A673 (cell line): ENCODE measurements around the gene RPS21.

DNA sequence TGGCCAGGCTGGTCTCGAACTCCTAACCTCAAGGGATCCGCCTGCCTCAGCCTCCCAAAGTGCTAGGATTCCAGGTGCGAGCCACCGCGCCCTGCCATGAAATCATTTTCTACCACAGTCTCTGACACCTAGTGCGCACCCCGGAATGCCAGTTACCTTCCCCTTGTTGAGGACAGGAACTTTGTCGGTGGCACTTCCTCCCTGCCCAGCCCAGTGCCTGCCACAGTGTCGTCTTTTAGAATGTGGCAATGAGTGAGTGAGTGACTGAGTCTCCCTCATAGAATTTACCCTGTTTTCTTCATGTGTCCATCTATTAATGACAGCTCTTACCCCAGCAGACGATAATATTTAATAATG, 1.7 kb downstream of the OSBPL2 start:
- PRO-cap, result no peak

GRCh38 chr20:62241677-62242114, 3.4 kb downstream of the OSBPL2 start:
- PRO-cap, result no peak

DNA sequence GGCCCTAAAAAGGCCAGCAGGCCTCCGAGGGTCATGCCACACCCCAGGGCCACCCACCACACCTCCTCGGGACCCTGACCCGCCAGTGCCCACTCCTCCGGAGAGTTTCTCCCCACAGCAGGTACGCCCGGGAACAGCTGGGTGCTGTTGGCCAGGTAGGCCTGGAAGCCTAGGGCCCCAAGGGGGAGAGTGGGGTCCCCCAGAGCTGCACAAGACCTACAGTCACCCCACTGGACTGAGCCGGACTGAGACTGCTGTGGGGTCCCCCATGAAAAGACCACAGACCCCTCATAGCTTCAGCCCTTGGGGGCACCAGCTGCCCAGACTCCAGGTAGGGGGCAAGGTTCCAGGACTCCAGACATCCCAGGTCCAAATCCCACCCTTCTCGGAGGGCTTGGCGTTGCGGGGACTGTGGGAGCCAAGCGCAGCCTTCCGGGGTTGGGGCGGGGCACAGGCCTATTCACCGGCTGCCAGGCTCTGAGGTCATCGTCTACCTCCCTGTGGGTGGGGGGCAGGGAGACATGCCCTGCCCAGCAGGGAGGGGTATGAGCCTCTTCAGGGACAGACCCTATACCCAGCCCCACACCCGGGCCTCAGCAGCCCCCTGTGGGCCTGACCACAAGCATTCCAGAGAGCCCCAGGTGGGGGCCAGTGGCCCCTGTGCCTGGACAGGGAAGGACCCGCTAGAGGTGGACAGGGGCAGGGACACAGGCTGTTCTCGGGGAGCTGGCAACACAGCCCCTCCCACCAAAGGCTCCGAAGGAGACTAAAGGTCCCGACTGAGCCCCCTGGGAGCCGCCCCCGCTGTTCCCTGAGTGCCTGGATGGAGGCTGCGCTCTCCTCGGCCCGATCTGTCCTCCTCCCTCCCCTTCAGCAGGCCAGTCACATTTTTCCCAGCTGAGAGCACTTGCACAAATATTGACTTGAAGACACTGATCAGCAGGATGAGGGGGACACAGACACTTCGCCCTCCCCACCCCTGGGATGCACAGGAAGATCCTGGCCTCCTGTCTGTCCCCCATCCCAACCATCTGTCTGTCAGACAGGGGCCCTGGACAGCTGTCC, 11.6 kb downstream of the LAMA5 start:
- PRO-cap, result no peak

- PRO-cap, result no peak
Measured at GRCh38 chr20:62358101-62358945, 8.8 kb downstream of the LAMA5 start.

- PRO-cap, result no peak
Measured at GRCh38 chr20:62365662-62366281, 1.3 kb downstream of the LAMA5 start.

- PRO-cap, result no peak
Measured at GRCh38 chr20:62372252-62372709, 5.2 kb upstream of the LAMA5 start.

GRCh38 chr20:62381013-62382030, 5.6 kb upstream of the RPS21 start:
- PRO-cap, result no peak

DNA sequence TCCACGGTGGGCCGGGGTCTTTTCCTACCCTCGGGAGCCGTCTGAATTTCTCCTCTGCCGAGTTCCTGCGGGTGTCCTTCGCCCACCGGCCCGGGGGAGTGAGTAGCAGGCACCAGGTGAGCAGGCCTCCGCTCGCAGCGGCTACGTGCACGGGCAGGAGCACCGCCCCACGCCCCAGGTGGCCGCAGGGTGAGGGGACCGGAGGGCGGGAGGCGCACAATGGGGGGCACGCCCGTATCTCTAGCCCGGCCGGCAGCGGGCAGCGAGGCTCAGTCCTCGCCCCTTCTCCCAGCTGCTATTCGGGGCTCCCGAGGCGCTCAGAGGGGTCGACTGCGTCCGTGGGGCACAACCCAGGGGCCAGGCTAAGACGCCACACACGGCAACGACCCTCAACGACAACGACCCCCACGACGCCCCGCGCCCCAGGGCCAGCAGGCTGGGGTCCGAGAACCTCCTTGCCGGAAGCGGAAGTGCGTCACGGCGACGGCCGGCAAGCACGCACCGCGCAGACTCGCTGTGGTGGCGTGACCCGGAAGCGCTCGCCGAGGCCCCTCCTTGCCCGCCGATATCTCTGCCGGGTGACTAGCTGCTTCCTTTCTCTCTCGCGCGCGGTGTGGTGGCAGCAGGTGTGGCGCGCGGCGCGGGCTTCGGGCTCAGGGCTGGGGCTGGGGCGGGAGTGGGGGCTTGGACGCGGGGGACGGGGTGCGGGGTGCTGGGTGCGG, at the start of gene RPS21:
TSS of gene RPS21 (plus strand) at position 593 of the 722 bp plus-strand sequence.
- PRO-cap, result bidirectional peak, plus-strand start at position 594 of the sequence, minus-strand start at position 457 of the sequence

- PRO-cap, result no peak
Measured at GRCh38 chr20:62426717-62427261, 550 bp downstream of the RBBP8NL start.

DNA sequence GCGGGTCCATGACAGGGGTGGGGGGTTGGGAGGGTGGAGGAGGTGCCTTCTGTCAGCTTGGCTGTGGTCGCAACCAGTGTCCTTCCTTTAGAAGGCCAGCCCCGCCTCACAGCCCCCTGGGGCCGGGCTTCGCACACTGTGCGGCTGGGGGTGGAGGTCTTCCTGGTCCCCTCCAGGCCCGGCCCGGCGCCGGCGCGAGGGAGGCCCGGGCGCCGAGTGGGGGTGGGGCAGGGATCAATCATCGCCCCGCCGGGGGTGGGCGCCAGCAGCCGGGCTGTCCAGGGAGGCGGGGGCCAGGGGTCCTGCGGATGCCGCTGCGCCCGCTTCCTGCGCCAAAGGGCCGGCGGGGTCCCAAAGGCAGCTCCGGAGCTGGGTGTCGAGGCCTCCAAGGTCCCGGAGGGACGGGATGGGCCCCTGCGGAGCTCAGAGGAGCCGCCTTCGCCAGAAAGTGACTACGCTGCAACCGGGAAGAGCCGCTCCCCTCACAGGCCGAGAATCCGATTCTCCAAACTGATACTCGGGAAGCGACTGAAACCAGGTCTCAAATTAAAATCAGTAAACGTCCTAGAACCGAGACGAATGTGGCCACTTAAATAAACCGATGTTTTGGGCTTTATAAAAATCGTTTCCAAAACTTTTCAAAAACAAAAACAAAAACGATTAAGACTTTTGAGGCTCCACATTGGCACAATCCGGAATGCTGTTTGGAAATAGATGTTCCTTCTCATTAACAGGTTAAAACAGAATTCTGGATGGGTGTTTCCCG, 1.5 kb downstream of the GATA5 start:
- PRO-cap, result no peak

DNA sequence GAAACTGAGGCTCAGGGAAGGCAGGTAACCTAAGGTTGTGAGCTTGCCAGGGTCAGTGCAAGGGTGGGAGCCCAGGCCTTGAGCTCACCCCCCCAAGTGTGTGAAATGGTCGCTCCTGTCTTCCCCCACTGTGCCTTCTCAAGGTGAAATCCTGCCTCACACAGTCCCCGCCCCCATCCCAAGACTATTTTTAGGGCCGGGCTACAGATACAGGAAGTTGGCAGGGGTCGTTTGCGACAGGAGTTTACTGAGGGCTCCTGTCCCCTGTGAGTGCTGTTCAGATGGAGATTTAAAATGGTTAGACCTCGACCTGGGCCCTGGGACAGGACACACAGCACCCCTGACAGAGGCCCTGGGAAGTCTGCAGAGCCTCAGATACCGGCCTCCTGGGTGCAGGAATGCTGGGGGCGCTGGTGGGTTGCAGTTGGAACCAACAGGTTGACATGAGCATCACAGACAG, 18.8 kb upstream of the GATA5 start:
- PRO-cap, result no peak

DNA sequence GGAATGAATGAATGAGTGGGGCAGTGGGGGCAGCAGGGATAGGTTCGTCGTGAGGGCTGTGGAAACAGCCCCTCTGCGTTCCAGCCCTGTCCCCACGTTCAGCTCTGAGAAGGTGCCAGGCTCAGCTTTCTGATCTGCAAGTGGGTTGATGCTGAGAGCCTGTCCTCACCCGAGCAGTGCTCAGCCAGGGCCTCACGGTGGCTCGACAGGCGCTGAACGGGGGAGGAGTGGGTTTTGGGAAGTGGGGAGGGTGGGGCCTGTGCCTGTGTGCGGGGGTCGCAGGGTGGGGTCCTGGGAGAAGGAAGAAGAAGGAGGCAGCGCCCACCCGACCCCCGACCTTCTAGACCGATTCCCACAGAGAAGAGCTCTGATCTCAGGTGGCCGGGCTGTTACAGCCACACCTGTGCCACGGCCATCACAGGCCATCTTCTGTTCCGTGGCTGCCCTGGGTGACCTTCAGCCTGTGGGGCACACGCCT, 41.3 kb upstream of the GATA5 start:
- PRO-cap, result no peak

DNA sequence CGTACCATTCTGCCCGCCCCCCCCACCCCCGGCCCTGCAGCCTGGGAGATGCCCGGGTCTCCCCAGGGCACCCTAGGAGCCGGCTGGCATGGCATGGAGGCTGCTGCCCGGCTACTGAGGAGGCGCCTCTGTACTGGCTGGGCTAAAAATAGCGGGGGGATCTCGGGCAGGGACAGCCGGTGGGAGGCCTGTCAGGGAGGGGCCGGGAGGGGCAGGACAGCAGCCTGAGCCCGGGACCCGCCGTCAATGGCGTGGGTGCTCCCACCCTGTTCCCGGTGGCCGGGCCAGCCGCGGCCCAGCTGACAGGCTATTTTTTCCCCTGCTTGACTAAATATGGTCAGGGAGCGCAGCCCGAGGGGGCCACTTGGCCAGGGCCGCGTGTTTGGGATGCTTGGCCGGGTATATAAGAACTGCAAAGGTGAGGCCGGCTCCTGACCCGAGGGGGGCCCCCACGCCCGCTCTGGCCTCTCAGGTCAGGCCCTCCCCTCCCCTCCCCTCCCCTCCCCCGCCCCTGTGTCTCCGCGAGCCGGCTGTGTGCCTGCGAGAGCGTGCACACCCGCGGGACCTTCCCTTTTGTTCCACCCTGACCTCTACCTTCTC, 74.3 kb upstream of the GATA5 start:
- PRO-cap, result no peak

DNA sequence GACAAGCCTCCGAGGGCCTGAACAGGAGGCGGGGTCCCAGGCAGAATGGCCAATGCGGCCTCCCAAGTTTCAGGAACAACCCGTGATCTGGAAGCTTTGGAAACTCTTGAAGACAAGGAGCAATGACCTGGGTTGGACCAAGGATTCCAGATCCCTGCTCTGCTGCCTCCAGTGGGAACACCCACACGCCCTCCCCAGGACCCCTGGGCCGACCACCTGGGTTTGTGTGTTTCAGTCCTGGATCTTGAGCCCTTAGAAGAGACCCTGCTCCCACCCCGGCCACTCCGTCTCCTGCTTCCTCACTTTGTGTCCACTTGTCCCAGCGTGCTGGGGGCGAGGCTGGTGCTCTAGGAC, 72.3 kb upstream of the SLCO4A1 start:
- PRO-cap, result no peak

GRCh38 chr20:62666157-62667014, 24.1 kb downstream of the SLCO4A1 start:
- PRO-cap, result no peak

GRCh38 chr20:62704196-62705015, 4.2 kb upstream of the NTSR1 start:
- PRO-cap, result no peak

GRCh38 chr20:62761370-62761607, 35.0 kb upstream of the MRGBP start:
- PRO-cap, result no peak

GRCh38 chr20:62768400-62769017, 27.8 kb upstream of the MRGBP start:
- PRO-cap, result no peak

- PRO-cap, result no peak
Measured at GRCh38 chr20:62803877-62804316, 738 bp upstream of the OGFR start.

GRCh38 chr20:62815294-62815823, 1.5 kb upstream of the COL9A3 start:
- PRO-cap, result bidirectional peak, plus-strand start at chr20:62815677, minus-strand start at chr20:62815526